Zone of skin (tissue), 1 donor: ENCODE measurements around a stretch of chr9.

GRCh38 chr9:117715483-117715854 is 11.3 kb downstream of the TLR4 start:
- RRBS, result no CpG with 5 or more reads among the region's 4 CpGs

- RRBS, result no CpG with 5 or more reads among the region's 18 CpGs
Measured at GRCh38 chr9:119626696-119627122, 257.5 kb upstream of the BRINP1 start.

DNA sequence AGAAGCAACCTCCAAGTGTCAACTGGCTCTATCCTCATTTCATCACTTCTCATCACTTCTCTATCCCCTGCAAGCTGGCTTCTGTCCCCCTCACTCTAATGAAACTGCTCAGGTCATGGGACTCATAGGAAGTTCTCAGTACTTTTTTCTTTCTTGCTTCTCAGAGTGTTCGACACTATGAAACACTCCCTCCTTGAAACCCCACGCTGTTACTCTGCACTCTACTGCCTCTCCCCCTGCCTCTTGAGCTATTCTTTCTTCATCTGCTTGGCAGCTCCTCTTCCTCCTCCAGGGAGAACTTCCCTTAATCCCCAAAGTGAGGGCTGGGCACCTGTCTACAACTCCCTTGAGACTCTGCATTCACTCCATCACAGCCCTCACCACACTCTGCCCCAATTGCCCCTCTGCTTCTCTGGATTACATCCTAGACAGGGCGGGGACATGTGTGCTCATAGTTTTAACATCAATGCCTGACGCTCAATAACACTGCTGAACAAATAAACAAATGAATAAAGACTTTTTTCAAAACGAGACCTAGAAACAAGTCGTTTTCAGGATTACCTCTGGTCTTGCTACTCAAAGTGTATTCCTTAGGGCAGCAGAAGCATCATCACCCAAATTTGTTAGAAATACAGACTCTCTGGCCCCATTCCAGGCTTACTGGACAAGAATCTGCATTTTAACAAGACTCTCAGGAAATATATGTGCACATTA is 115.8 kb downstream of the CDK5RAP2 start:
- RRBS, result no CpG with 5 or more reads among the region's 6 CpGs

DNA sequence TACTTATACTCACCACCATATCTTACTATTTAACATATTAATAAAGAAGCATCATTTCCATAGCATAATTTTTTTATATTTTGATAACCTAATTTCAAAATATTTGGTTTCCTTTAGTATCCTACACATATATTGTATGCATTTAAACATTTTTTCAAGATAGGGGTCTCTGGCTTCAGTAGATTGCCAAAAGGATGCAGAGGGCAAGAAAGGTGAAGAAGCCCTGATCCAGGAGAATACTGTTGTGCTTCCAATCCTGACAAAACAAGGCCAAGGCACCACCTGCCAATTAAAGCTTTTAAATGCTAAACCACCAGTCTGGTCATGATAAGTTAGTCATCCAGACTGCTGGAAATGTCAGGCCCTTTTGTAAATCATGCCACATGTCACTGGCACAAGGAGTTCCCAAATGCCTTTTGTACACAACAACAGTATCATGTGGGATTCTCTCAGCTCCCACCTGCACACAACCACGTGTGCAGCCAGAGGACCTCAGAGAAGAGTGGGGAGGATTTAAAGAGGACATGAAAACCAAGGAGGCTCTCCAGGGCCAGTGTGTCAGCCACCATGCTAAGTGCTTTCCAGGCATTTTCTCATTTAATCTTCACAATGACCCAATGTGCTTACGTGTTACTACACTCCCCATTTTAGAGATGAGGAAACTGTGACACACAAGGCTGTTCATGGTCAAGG is 99.3 kb downstream of the CDK5RAP2 start:
- RRBS, result no CpG with 5 or more reads among the region's 2 CpGs

DNA sequence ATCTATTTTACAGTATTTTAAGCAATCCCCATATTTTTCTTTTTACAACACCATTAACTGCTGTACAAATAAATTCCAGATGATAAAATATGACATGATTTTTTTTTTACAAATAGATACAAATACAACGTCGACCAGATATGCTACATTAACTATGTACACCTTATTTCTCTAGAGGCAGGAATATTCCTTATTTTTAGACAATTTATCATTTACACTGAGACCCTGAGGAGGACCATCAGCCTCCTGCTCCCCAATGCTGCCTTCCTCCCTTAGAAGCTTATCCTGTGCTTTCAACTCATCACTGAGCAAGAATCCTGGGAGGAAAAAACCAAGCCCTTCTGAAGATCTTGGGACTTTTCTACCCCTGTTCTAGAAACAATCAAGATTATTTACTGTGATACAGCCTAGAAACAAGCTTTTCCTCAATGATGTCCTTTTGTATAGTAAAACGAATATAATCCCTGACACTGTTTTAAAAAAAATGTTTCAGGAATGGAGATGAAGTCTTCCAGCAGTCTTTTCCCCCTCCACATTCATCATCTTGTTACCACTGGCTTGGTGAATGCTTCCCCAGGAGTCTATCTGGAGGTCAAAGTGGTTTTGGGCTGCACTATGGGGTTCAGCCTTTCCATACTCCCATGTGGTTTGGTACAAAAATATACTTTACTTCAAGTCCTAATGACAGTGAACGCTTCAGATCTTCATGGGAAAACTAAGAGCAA is 24.5 kb upstream of the CDK5RAP2 start:
- RRBS, result no CpG with 5 or more reads among the region's 4 CpGs

DNA sequence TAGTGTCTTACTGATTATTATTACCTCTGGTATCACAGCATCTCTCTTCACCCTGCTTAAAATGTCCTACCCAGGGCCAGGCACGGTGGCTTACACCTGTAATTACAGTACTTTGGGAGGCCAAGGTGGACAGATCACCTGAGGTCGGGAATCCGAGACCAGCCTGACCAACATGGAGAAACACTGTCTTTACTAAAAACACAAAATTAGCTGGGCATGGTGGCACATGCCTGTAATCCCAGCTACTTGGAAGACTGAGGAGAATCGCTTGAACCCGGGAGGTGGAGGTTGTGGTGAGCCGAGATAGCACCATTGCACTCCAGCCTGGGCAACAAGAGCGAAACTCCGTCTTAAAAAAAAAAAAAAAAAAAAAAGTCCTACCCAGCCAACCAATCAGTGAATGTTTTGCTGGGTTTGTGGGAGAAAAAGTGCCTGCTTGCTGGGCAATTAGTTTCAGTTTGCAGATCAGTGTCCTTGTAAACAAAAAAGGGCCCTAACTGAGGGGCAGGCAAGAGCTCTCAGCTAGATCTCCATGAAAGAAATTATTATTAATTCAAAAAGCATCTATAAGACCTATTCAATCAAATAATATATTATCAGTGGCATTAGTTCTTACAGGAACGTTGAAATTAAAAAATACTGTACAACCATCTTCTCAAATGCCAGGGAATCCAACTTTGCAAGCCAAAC is 4.1 kb downstream of the MEGF9 start:
- RRBS, result no CpG with 5 or more reads among the region's 9 CpGs

DNA sequence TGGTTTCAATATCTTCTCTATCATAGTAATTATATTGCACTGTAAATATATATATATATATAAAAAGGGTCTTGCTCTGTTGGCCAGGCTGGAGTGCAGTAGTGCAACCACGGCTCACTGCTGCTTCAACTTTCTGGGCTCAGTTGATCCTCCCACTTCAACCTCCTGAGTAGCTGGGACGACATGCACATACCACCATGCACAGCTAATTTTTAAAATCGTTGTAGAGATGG is 12.0 kb downstream of the PSMD5 start:
- RRBS, result no CpG with 5 or more reads among the region's 3 CpGs

DNA sequence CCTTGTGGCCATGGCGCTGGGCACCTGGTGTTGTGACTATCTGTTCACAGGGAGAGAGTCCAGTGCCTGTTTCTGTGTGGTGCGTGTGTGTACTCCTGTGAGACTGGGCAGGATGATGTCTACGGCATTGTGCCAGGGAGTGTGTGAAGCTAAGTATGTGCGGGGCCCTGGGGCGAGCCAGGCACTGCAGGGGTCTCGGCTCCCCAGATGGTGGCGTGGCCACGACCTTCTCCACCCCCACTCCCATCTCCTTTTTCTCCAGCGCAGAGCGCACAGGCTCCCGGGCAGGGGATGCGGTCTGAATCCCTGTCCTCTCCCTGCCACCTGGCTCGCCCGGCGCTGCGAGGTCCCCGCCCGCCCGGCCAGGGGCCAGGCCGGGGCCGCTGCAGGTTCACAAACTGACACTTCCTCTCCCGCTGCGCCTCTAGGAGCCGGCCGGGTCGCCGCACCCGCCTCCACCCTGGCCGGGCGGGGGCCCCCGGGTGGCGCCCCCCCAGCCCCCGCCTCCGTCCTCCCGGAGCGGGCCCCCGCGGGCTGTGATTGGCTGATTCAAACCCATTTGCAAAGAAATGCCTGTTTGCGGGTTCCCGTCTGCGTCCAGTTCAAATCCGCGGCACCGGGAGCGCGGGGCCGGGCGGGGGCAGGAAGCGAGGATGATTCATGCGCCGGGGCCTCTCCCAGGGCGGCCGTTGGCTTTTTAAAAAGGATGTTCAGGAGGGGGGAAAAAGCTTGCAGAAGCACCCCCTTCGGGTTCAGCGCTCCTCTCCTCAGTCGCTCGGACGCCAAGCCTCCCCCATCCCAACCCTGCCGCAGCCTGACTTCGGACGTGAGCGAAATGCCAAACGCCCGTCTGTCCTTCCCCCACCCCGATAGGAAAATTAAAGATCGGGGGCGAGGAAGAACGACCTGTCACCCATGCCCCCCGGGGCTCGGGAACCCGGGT is 754 bp downstream of the PHF19 start:
- RRBS, result 2% methylated on average over 26 of the region's 71 CpGs

GRCh38 chr9:120892019-120892590 is 15.1 kb upstream of the PHF19 start:
- RRBS, result no CpG with 5 or more reads among the region's 11 CpGs

GRCh38 chr9:120931964-120932360 is 5.4 kb upstream of the TRAF1 start:
- RRBS, result no CpG with 5 or more reads among the region's 2 CpGs

- RRBS, result no CpG with 5 or more reads among the region's 9 CpGs
Measured at GRCh38 chr9:120942338-120943213, 16.0 kb upstream of the TRAF1 start.

GRCh38 chr9:121228608-121229110 is 27.0 kb upstream of the RAB14 start:
- RRBS, result no CpG with 5 or more reads among the region's 6 CpGs

DNA sequence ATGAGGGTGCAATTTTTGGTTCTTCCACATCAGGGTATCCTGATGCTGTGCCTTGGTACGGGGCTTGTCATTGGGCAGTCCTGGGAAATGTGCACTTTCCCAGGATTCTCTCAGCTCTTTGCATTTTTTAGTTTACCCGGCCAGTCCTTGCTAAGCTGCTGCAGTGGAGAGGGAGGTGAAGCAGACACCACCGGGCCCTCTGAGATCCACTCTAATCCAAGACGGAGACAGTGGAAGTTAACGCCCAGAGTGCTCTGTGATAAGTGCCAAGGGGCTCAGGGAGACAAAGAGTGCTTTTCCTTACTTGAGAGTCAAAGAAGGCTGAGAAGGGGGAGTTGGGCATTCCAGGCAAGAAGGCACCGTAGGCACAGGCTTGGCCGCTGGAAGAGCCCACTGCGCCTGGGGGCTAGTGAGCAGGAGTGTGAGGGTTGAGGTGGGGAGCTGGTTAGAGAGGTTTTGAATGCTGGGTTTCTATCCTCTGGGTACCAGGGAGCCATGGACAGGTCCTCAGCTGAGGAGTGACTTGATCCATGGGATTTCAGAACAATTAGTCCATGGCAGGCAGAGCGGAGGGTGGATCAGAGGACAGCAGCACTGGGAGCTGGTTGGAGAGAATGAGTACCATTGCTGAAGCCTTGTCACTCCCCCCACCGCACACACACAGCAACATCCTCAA is 16.4 kb downstream of the GSN start:
- RRBS, result 15% methylated on average over 2 of the region's 10 CpGs

GRCh38 chr9:121288811-121289857 is 21.2 kb downstream of the GSN start:
- RRBS, result 12% methylated on average over 2 of the region's 14 CpGs

- RRBS, result no CpG with 5 or more reads among the region's 10 CpGs
Measured at GRCh38 chr9:121318591-121318845, 50.6 kb downstream of the GSN start.

DNA sequence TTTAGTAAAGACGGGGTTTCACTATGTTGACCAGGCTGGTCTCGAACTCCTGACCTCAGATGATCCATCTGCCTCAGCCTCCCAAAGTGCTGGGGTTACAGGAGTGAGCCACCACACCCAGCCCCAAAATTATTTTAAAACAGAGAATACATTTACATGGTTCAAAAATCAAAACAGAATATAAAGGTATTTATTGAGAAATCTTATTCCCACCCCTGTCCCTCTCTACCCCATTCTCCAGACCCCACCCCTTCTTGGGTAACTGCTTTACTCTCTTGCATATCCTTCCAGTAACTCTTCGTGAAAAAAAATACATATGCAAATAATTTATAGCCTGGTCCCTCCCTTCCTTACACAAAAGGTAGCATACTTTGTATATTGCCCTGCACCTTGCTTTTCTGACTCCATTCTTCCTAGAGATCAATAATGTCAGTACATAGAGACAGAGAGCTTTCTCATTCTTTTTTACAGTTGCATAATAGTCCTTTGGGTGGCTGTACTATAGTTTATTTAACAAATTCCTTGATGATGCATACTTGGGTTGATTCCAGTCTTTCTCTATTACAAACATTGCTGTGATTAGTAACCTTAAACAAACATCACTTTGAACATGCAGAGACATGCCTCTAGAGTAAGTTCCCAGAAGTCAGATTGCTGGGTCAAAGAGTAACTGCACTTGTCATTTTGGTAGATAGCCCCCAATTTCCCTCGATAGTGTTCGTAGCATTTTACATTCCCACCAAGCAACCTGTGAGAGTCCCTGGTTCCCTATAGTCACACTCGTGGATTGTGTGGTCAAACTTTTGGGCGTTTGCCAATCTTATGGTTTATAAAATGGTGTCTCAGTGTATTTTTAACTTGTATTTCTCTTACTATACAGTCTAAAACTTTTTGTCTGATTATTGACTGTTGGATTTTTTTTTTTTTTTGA is 47.9 kb downstream of the STOM start:
- RRBS, result no CpG with 5 or more reads among the region's 7 CpGs

DNA sequence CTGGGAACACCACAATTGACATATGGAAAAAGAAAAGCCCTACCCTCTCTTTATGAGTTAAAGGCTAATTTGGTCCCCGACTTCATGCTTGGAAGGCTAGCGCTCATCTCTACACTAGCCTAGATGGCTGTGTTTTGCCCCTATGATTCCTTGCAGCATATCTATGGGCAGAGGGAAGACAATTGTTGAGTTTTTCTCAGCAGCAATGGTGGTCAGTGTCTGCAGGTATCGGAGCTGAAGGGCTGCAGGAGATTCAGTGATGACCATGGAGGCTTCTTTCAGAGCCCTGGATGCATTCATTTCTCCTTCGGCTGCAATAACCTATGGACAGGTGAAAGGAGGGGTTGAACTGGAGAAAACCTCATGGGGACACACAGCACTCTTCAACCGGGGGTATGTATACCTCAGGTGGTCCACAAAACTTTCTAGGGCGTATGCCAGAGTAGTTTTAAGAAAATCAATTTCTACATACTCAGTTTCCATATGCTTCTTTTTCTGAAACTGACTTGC is 28.9 kb downstream of the STOM start:
- RRBS, result no CpG with 5 or more reads among the region's 6 CpGs

- RRBS, result no CpG with 5 or more reads among the region's 7 CpGs
Measured at GRCh38 chr9:121349043-121349509, 21.0 kb downstream of the STOM start.

DNA sequence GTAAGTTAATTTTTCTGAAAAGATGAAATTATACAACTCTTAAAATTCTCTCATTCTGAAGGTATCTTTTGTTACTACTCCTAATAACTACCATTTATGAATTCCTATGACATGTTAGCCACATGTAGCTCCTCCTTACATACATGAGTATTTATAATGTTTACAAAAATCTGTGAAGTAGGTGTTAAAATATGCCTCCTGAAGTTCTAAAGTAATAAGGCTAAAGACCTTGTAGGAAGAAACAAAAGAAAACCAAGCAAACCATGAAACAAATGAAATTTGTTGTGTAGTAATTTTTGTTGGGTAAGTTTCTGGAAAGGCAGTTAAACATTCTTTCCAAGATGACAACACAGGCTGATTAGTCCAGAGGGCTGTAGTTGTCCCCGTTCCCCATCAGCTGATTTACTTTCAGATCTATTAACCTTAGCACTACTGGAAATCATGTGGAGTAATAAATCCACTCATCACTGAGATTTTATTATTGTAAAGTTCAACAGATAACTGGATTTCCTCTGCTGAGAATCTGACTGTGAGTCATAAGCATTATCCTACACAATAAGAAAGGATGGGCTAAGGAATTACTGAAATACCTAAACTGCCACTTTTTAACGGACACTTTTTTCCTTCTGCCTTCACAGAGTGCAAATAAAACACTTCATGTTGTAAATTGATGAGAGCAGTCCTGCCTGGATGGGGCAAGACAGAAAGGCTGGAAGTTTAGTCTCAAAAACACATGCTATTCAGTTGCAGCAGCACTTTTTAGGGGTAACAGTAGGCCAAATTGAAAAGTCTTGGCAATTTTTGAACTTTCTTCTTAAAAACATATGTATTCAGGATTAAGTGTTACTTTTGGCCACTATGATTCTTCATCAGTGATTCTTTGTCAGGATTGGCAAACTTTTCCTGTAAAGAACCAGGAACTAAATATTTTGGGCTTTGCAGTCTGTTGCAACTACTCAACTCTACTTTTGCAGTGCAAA is 7.2 kb downstream of the STOM start:
- RRBS, result no CpG with 5 or more reads among the region's 2 CpGs

DNA sequence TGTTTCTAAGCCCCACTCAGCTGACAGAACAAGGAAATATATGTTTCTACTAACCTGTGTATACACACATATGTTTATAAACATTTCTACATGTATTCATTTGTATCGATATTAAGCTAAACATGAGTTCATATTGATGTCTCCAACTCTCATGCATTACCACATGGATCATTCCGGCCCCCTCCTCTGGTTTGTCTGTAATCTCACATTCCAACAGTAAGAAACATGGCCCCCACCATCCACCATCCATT is 39.8 kb upstream of the STOM start:
- RRBS, result no CpG with 5 or more reads among the region's 2 CpGs